Right atrium auricular region (tissue), 2 donors: ENCODE measurements around the gene GLDC.

GRCh38 chr9:6080029-6080821, 64.8 kb upstream of the RANBP6 start:
- PRO-cap = bidirectional peak, plus-strand start at chr9:6080535, minus-strand start at chr9:6080360
- RAMPAGE, long total RNA, 2 experiments = no peak in any of the 2 experiments

DNA sequence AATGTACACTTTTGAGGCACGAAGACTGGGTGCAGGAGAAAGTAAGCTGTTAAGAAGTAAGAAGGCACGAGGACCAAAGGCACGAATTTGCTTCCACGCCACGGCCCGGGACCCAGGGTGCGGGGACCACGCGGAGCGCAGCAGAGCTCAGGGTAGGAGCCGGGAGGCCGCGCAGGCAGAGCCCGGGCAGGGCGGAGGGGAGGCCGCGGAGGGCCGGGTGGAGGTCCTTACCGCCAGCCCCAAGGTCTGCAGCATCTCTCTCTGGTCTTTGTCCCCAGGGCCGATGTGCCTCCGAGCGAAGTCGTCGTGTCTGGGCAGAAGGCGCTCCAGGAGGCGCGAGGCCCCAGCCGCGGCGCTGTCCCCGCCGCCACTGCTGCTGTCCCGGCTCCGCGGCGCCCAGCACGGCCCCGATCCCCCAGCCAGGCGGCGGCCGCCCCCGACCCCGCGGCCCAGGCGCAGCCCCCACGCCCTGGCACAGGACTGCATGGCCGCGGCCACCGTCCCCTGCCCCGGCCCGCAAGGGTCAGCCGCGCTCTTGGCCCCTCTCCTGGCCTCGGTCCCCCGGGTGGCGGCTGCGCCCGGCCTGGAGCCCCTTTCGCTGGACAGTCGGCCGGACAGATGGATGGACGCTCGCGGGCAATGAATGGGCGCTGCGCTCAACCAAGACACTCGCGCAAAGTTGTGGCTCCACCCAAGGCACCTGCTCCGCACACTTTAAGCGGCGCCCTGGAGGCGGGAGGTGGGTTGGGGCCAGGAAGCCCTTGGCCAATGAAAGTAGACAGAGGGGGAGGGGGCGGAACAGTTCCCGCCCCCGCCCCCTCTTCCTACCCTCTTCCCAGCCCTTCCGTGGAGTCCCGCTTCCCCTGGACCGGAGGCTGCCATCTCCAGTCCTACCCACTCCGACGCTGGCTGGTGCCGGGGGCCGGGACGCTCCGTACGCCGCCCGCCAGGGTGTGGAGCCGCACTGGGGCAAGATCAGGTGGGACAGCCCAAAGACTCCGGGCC, at the start of gene GLDC:
Gene GLDC (minus strand): TSS at position 716 of the 1,005 bp plus-strand sequence.
- PRO-cap = unidirectional peak, plus-strand start at position 887 of the sequence
- RAMPAGE, long total RNA, 2 experiments = no peak in any of the 2 experiments

DNA sequence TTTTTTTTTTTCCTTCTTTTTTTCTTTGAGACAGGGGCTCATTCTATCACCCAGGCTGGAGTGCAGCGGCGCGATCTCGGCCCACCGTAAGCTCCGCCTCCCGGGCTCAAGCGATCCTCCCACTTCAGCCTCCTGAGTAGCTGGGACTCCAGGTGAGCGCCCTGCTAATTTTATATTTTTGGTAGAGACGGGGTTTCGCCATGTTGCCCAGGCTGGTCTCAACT, 36.2 kb upstream of the GLDC start:
- PRO-cap = no peak
- RAMPAGE, long total RNA, 2 experiments = no peak in any of the 2 experiments

DNA sequence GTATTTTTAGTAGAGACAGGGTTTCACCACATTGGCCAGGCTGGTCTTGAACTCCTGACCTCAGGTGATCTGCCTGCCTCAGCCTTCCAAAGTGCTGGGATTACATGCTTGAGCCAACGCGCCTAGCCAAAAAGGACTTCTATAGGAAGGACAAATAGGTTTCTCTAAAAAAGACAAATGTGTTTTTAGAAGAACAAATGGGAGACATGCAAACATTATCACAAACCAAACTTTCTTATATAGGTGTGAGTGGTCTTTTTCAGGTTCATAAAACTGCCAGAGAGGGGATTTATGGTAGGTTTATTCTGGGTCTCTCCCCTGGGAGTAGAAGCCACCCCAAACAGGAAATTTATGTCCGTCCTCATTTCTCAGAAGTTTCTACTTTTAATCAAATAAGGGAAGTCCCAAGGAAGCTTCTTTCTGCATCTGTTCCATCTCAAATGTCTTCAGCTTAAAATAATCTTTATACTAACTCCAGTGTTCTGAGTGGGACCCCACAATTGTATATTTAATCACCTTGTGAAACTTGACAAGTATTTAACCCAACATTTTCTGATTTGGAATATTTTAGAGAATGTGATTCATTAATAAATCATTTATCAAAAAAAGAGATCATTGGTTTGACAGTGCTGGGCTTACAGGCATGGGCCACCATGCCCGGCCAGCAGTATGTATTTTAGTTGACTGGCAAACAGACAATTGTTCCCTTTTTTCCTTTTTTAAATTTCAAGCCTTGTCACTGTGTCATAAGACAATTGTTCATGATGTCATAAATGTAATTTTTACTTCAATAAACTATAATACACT, 44.4 kb upstream of the GLDC start:
- PRO-cap = no peak
- RAMPAGE, long total RNA, 2 experiments = no peak in any of the 2 experiments

- PRO-cap = no peak
- RAMPAGE, long total RNA, 2 experiments = no peak in any of the 2 experiments
Observed at GRCh38 chr9:6890437-6890916, 132.7 kb downstream of the KDM4C start.

DNA sequence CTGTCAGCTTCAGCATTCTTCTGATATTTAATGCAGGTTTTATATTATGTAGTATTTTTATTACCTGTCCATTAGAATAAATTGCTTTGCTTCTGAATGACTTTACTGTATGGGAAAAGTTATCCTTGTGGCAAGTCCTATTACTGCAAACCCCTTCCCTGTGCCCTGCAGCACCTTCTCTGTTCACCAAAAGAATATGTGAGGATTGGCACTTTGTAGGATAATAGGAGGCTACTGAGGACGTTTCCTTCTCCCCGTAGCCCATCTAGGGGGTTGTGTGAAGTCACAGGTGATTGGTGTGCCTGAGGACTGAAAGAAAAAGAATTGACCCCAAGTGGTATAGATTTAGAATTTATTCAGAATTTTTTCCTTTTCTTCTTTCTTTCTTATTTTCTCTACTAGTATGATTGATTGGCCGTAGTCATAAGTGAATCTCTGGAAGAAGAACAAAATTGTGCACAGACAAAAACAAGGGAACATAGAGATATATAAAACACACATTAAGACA, 296.2 kb downstream of the KDM4C start:
- PRO-cap = no peak
- RAMPAGE, long total RNA, 2 experiments = no peak in any of the 2 experiments

- PRO-cap = no peak
- RAMPAGE, long total RNA, 2 experiments = no peak in any of the 2 experiments
Observed at GRCh38 chr9:7147618-7148238, 390.0 kb downstream of the KDM4C start.

- PRO-cap = no peak
- RAMPAGE, long total RNA, 2 experiments = no peak in any of the 2 experiments
Observed at GRCh38 chr9:7974433-7974961, 174.9 kb upstream of the DMAC1 start.

GRCh38 chr9:12972477-12972857, 197.6 kb downstream of the LURAP1L start:
- PRO-cap = no peak
- RAMPAGE, long total RNA, 2 experiments = no peak in any of the 2 experiments

GRCh38 chr9:13484812-13485320, 205.4 kb upstream of the MPDZ start:
- PRO-cap = bidirectional peak, plus-strand start at chr9:13485265, minus-strand start at chr9:13485069
- RAMPAGE, long total RNA, 2 experiments = no peak in any of the 2 experiments

DNA sequence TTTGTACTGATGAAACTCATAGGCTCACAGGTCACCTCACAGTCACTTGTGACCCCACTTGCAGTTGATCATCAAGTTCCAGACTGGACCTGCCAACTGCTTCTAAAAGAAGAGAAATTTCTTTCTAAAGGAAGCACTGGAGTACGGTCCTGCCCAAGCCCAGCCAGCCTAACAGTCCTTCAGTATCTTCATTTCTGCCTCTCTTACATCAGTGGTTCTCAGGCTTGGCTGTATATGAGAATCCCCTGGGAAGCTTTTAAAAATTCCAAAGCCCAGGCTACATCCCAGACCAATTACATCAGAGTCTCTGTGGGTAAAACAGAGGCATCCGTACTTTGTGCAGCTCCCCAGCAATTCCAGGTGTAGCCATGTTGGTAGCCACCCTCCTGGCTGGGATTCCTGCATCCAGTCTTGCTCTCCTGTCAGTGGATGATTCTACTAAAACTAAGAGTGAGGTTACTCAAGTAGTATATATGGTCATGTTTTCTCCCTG, 282.1 kb downstream of the NFIB start:
- PRO-cap = unidirectional peak, minus-strand start at position 196 of the sequence
- RAMPAGE, long total RNA, 2 experiments = no peak in any of the 2 experiments

- PRO-cap = bidirectional peak, plus-strand start at chr9:14221956, minus-strand start at chr9:14221751
- RAMPAGE, long total RNA, 2 experiments = no peak in any of the 2 experiments
Observed at GRCh38 chr9:14221526-14222061, 92.3 kb downstream of the NFIB start.

- PRO-cap = bidirectional peak, plus-strand start at chr9:14251574, minus-strand start at chr9:14251421
- RAMPAGE, long total RNA, 2 experiments = no peak in any of the 2 experiments
Observed at GRCh38 chr9:14251211-14251700, 62.7 kb downstream of the NFIB start.

DNA sequence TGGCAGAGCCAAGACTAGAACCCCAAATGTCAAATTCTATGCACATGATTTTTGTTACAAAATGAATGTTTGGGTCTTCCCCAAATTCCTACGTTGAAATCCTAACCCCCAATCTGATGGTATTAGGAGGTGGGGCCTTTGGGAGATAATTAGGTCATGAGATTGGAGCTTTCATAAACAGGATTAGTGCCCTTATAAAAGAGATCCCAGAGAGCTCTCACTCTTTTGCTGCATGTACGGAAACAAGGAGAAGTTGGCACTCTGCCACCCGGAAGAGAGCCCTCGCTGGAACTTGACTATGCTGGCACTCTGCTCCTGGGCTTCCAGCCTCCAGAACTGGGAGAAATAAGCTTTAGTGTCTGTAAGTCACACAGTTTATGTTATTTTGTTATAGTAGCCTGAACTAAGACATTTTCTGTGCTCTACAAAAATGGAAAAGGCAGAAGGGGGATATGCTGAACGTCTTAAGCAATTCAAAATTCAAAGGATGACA, 17.5 kb downstream of the NFIB start:
- PRO-cap = no peak
- RAMPAGE, long total RNA, 2 experiments = no peak in any of the 2 experiments

DNA sequence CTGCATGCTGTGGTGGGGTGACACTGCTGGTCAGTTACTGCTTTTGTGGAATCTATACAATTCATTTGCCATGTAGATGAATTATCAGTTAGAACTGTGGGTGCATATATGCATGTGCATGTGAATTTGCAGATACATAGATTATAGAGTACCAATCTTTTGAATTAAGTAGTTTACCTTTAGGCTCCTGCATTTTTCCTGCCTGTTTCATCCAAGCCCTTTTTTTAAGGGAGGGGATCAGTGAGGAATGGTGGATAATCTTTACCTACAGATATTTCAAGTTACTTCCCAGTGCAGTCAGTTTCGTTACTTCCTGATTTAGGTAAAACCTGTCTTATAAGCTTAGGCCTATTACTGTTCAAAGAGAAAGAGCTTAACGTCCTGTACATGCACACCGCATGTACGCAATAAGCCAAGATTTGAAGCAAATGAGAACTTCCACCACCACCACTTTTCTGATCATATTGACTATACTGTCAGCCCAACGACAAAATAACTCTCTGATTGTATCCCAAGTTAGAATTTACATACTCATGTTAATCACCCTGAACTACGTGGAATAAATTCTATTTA, 5.3 kb downstream of the NFIB start:
- PRO-cap = no peak
- RAMPAGE, long total RNA, 2 experiments = no peak in any of the 2 experiments

GRCh38 chr9:14515572-14516183, 177.6 kb downstream of the ZDHHC21 start:
- PRO-cap = no peak
- RAMPAGE, long total RNA, 2 experiments = no peak in any of the 2 experiments

- PRO-cap = bidirectional peak, plus-strand start at chr9:14535459, minus-strand start at chr9:14535259
- RAMPAGE, long total RNA, 2 experiments = no peak in any of the 2 experiments
Observed at GRCh38 chr9:14534893-14535705, 158.1 kb downstream of the ZDHHC21 start.

- PRO-cap = no peak
- RAMPAGE, long total RNA, 2 experiments = no peak in any of the 2 experiments
Observed at GRCh38 chr9:14537438-14537713, 155.9 kb downstream of the ZDHHC21 start.

DNA sequence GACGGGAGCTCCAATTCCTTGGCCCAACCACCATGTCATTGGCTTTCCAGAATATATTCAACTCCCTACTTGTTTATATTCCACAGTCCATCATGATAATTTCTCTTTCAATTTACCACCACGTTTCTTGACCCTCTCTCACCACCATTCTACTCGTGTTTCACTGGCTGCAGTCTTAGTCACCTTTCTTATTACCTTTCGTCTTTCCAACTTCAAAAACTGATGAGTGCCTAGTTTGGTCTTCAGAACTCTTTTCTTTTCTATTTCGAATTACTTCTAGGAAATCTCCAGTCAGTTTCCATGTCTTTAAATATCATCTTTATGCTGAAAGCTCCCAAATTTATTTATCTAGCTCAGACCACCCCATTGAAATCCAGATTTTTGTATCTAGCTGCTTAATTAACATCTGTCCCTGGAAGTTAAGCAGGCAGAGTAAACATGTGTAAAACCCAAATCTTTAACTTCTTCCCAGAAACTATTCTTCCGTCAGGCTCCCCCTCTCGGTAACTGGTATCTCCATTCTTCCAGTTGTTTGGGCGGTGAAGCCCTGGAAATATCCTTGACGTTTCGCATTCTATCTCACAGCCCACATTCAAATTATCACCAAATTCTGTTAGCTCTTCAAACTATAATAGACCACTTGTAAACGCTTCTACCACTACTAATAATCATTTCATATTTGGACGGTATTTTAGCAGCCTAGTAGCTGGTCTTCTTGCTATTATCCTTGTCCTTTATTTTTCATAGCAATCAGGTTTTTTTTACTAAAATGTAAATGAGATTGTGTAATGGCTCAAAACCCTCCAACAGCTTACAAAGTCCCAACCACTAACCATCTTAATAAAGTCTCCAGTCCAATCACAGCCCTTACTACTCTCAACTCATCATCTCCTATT, 45.4 kb downstream of the ZDHHC21 start:
- PRO-cap = no peak
- RAMPAGE, long total RNA, 2 experiments = no peak in any of the 2 experiments

GRCh38 chr9:15511188-15511443, 346 bp upstream of the PSIP1 start:
- PRO-cap = bidirectional peak, plus-strand start at chr9:15511312, minus-strand start at chr9:15510962
- RAMPAGE, long total RNA, 2 experiments = no peak in any of the 2 experiments